NT2/D1 (cell line): ENCODE measurements around the gene TERT.

DNA sequence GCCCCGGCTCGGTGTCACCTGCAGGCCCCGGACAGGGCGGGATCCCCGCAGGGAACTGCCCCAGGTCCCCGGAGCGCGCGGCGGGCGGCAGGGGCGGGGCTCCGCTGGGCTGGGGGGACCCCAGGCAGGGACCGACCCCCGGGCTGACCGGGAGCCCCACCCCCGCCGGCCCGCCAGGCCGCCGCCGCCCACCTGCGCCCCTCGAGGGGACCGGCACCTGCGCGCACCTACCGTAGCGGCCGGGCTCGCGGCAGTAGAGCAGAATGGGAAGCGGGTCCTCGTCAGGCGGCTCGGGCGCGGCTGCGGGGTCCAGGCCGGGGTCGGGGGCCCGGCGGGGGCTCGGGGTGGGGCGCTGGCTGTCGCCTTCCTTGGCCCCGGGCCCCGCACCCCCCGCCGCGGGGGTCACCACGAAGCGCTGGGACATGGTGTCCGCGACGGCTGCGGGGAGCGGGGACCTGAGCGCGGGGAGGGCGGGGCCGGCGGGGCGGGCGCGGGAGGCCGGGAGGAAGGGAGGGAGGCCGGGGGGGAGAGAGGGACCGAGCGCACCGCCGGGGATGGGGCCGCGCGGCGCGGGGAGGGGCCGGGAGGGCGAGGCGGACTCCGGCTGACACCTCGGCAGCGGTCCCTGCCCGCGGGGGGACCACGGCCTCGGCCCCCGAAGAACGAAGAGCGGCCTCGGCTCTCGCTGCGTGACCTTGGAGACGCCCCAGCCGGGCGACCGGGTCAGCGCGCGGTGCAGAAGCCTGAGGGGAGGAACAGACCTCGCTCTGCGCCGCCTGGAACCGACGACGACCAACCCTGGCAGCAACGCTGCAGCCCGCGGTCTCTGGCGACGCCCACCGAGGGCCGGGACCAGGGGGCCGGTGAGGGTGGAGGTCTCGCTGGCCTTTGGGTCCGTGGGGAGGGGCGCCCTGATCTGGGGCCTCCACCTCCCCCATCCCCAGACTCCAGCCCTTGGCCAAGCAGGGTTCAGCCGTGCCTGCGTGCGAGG, 43.9 kb upstream of the SLC12A7 start:
- RRBS, 2 experiments = 3 to 4% methylated on average over 43 to 52 of the region's 120 CpGs

DNA sequence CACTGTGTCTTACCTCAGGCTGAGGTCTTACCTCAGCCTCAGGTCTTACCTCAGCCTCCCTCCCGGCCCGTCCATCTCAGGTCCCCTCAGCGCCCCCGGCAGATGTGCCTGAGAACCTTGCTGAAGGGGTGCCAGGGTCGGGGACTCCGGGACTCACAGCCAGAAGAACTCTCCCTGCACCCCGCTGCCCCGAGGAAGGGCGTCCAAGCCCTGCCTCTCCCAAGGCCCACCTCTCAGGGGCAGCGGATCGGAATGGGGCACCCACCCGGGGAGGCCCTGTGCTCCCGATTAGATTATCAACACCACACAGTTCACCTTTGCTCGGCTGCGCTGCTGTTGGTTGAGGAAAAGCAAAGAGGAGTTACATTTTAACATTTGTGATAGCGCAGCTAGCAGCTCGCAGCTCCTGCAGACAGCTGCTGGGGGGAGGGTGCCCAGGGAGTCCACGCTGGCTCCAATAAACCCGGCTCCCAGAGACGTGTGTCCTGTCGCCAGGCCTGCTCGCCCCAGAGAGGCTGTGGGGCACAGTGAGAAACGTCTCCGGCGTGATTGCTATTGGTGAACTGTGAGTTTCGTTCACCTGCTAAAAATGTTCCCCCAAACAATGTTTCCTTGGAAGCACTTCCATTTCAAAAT, 18.7 kb upstream of the SLC6A19 start:
- RRBS, 2 experiments = 92 to 93% methylated on average over 8 of the region's 26 CpGs

DNA sequence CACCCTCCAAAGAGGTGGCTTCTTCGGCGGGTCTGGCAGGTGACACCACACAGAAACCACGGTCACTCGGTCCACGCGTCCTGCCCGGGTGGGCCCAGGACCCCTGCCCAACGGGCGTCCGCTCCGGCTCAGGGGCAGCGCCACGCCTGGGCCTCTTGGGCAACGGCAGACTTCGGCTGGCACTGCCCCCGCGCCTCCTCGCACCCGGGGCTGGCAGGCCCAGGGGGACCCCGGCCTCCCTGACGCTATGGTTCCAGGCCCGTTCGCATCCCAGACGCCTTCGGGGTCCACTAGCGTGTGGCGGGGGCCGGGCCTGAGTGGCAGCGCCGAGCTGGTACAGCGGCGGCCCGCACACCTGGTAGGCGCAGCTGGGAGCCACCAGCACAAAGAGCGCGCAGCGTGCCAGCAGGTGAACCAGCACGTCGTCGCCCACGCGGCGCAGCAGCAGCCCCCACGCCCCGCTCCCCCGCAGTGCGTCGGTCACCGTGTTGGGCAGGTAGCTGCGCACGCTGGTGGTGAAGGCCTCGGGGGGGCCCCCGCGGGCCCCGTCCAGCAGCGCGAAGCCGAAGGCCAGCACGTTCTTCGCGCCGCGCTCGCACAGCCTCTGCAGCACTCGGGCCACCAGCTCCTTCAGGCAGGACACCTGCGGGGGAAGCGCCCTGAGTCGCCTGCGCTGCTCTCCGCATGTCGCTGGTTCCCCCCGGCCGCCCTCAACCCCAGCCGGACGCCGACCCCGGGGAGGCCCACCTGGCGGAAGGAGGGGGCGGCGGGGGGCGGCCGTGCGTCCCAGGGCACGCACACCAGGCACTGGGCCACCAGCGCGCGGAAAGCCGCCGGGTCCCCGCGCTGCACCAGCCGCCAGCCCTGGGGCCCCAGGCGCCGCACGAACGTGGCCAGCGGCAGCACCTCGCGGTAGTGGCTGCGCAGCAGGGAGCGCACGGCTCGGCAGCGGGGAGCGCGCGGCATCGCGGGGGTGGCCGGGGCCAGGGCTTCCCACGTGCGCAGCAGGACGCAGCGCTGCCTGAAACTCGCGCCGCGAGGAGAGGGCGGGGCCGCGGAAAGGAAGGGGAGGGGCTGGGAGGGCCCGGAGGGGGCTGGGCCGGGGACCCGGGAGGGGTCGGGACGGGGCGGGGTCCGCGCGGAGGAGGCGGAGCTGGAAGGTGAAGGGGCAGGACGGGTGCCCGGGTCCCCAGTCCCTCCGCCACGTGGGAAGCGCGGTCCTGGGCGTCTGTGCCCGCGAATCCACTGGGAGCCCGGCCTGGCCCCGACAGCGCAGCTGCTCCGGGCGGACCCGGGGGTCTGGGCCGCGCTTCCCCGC, at the start of gene TERT:
TERT (minus strand) TSS at position 1,045 of the 1,318 bp plus-strand sequence.
- RRBS, 2 experiments = 22 to 32% methylated on average over 36 to 51 of the region's 149 CpGs

DNA sequence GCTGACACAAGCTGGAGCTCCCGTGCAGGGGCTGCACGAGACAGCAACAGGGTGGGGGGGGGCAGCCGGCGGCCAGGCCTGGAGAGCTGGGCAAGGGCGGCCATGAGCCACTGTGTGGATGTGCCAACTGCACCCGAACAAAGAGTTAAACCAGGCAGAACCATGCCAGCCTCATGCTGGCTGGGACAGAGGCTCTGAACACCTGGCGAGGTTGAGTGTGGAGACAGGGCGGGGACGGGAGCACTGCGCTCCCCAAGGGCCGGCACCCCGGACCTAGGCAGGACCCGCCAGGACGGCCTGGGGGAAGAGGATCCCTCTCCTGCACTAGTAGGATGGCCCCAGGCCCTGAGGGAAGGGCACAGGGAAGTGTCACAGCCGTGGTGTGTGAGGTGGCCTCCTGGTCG, 24.4 kb upstream of the TERT start:
- RRBS, 2 experiments = no CpG with 5 or more reads among the region's 16 CpGs

GRCh38 chr5:1327222-1328014, 17.5 kb downstream of the CLPTM1L start:
- RRBS, 2 experiments = no CpG with 5 or more reads among the region's 3 CpGs

GRCh38 chr5:1474361-1475380, 29.4 kb upstream of the SLC6A3 start:
- RRBS, 2 experiments = no CpG with 5 or more reads among the region's 40 CpGs

GRCh38 chr5:1481627-1482706, 36.7 kb upstream of the SLC6A3 start:
- RRBS, 2 experiments = no CpG with 5 or more reads among the region's 30 CpGs

- RRBS, 2 experiments = no CpG with 5 or more reads among the region's 12 CpGs
These were observed 38.8 kb downstream of the LPCAT1 start for GRCh38 chr5:1484956-1485365.

DNA sequence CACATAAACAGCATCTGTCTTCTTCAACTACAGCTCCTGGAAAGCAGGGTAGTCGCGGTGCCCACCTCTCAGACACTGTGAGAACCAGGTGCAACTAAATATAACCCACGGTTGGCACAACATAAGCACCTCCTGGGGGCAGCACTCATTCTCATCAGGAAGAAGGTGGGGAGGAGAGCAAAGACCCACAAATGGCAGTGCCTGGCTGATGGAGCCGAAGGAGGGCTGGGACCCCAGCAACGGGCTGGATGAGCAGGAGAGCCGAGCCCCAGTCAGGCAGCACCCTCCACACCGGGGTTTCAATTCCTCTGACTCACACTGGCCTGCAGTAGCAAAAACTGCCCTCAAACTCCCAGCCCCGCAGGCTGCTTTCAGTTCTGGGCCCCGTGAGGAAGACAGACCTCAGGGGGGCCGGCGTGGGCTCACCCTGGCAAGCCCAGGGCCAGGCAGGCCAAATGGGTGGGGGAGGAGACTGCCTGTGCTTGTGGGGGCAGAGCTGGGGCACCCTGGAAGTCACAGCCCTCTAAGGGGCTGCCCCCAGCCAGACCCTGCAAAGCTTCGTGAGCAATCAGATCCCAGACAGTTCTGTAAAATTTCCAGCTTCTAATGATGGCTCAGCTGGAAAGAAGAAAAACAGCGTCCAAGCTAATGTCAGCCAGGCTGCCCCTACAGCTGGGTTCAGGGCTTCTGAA, 34.9 kb downstream of the LPCAT1 start:
- RRBS, 2 experiments = no CpG with 5 or more reads among the region's 13 CpGs

DNA sequence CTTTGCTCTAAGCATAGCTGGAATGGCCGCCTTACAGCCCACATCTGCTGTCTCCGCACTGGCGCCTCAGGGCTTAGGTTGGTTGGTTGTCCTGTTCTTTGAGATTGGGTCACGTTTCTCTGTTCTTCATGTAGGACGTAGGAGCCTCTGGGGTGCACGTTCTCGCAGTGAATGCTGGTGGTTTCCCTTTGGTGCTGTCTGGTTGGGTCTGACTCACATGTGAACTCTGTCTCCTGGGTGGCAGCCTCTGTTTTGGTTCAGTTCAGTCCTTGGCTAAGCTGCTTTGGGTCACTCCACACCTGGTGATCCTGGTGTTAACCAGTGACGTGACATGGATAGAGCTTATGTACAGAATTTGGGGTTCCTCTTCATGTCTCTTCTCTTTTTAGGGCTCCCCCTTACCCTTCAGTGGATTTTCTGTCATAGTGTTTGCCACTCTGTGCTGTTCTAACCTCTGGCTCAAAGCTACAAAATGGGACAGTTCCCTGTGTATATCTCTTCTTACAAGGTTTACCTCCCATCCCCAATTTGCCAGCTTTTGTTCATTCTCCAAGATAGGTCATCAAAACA, 12.6 kb upstream of the LPCAT1 start:
- RRBS, 2 experiments = no CpG with 5 or more reads among the region's 8 CpGs

- RRBS, 2 experiments = no CpG with 5 or more reads among the region's 15 CpGs
These were observed 44.4 kb upstream of the LPCAT1 start for GRCh38 chr5:1567989-1568699.

DNA sequence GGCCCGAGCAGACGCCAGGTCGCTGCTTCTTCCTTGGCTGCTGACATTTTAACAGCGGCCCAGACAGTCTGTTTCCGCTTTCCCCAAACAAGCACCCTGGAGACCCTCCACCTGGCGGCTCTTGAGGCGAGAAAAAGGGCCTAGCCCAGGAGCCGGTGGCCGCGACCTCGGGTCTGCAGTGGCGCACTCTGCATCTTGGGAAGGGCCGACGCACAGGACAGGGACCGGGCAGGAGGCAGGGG, 109.5 kb upstream of the LPCAT1 start:
- RRBS, 2 experiments = under 1 to 2% methylated on average over 3 of the region's 15 CpGs

DNA sequence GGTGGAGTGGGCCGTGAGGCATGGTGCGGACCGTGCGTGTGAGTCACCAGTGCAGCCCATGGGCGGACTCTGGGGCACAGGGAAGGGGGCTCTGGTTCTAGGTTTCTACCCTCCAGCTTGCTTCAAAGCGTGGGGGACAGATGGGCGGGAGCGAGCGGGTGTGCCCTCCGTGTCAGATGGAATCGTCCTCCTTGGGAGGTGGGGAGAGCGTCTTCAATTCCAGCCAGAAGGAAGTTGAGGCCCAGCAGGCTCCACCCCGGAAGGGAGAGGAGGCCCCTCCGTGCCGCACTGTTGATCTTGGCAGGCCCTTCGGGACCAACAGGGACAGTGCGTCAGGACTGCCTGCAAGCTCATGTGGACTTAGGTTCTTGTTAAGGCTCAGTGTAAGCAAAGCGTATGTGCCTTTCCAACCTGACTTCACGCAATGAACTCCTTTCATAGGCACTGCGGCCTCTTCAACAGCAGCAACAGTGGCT, 6.2 kb upstream of the IRX4 start:
- RRBS, 2 experiments = no CpG with 5 or more reads among the region's 20 CpGs

DNA sequence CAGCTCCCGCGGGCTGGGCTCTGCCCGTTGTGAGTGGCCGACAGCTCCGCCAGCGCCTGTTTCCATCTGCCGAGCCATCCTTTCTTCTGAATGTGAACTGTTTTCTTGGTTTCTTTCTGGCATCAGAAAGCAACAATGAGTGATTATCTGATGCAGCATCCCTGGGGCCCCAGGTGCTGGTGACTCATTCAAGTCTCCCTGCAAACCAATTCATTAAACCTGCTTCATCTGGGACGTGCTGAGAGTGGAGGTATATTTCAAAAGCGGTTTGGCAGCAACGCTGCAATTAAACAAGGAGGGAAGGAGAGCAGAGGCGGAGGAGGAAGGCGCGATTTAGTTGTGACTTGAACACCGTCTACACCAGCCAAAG, 90.9 kb upstream of the IRX4 start:
- RRBS, 2 experiments = no CpG with 5 or more reads among the region's 14 CpGs

DNA sequence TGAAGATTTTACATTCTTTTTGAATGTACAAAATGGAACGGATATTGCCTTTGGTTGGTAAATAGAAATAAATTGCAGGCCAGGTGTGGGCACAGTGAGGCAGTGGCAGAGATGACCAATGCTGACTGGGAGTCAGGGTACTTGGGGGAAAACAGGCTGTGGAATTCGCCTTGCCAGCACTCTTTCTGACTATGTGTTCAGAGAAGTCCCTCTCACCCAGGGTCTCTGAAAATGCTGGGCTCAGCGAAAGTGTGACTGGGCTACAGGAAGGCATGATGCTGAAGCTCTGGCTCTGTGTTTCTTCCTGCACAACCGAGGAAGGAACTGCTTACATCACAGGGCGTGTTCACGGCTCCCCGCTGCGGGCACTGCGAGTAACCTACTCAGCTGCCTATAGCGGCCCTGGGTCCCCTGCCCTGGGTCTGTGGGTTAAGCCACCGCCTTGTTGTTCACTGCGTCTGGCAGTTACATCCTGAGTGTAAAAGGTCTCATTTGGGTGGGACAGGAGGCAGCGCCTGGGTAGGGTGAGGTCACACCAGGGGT, 222.4 kb upstream of the IRX4 start:
- RRBS, 2 experiments = no CpG with 5 or more reads among the region's 13 CpGs

DNA sequence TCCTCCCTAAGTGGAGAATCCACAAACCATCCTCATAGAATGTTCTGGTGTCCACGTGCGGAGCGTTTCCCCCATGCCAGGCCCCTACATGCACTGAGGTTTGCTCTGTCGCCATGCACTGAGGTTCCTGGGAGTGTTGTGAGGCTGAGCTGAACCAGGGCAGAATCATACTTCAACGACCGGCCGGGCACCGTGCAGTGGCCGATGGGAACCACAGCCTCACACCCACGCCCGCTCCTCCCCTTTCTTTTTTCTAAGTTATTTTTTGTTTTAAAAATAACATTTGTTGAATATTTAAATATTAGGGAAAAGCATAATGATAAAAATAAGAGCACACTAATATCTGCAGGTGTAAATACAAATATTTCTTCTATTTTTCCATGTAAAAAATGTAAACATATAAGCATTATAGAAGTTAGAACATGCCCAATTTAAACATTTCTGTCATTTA, 260.4 kb upstream of the IRX4 start:
- RRBS, 2 experiments = no CpG with 5 or more reads among the region's 11 CpGs

- RRBS, 2 experiments = 74 to 76% methylated on average over 7 of the region's 15 CpGs
These were observed 396.0 kb upstream of the IRX4 start for GRCh38 chr5:2278792-2279053.

DNA sequence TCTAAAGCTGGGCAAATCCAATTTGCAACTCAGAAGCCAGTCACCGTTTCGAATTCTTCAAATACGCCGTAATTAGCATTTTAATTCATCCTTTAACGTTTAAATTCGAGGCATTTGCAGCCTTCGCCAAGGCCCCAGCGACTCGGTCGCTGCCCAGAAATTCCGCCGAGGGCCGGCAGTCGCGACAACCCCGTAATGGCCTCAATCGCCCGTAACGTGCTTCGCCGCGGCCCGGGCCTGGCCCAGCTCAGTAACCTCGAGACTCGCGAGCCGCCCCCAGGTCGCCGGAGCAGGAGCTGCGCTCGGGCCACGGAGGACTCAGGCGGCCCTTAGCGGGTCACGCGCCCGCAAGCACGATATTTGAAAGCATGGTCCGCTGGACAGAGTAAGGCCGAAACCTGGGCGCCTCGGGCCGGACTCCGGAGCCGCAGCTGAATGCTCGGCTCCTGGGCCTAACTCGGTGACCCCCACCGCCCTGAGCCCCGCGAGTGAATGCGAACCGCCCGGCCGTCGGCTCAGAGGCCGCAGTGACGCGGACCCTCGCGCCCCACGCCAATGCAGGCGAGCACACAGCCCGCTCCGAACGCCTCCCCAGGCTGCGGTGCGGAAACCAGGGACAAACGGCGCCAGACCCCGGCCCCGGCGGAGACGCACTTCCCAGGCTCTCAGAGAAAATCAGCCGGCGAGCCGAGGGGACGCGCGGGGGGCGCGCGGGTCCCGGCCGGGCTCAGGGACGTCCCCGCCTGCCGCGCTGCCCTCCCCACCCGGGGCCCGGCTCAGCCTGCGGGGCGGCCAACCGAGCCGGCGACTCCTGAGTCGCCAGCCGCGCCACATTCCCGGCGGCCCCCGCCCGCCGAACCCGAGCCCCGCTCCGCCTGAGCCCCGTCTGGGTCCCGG, 998 bp downstream of the IRX2 start:
- RRBS, 2 experiments = under 1 to 1% methylated on average over 52 to 56 of the region's 108 CpGs

DNA sequence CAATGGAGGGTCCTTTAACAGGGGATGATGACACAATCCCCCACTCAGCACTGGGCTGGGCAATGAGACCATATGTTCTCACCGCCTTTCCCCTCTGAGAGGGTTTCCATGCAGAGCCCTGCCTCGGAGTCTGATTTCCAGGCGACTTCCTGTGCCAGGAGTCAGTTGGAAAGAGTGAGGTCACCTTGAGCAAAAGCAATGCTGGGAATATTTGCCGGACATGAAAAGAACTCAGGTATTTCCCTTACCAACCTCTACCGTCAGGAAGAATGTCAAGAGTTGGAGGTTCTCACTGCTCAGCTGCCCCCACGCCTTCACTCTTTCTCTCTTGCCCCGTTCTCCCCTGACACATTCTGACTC, 284.2 kb upstream of the IRX1 start:
- RRBS, 2 experiments = no CpG with 5 or more reads among the region's 7 CpGs

- RRBS, 2 experiments = no CpG with 5 or more reads among the region's 7 CpGs
These were observed 145.5 kb downstream of the IRX1 start for GRCh38 chr5:3741200-3741558.